ENCODE measurements around a stretch of chr3.

DNA sequence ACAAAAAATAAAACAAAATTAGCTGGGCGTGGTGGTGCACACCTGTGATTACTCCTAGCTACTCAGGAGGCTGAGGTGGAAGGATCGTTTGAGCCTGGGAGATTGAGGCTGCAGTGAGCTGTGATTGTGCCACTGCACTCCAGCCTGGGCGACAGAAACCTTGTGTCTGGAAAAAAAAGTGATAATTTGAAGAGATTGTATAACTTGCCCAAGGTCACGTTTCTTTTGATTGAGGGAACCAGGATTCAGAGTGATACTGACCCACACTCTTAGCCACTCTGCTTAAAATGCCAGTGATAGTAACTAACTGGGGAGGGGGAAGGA is 75.9 kb downstream of the PSMD6 start:
- PRO-cap, result no peak

DNA sequence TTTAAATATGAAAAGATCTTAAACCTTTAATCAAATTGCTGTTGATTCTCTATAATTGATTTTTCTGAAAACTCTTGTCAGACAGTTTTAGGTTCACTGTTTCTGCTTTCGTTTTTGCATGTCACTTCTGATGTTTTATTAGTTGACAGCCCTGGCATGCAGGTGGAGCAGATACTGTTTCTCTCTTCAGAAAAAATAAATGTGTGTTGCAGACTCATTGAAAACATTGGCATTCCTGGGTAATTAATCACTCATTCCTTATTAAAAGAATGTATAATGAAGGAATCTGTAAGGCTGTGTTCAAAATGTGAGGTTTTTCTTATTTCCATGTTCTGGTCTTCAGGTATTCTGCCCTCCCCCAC is 54.4 kb downstream of the PSMD6 start:
- PRO-cap, result no peak

DNA sequence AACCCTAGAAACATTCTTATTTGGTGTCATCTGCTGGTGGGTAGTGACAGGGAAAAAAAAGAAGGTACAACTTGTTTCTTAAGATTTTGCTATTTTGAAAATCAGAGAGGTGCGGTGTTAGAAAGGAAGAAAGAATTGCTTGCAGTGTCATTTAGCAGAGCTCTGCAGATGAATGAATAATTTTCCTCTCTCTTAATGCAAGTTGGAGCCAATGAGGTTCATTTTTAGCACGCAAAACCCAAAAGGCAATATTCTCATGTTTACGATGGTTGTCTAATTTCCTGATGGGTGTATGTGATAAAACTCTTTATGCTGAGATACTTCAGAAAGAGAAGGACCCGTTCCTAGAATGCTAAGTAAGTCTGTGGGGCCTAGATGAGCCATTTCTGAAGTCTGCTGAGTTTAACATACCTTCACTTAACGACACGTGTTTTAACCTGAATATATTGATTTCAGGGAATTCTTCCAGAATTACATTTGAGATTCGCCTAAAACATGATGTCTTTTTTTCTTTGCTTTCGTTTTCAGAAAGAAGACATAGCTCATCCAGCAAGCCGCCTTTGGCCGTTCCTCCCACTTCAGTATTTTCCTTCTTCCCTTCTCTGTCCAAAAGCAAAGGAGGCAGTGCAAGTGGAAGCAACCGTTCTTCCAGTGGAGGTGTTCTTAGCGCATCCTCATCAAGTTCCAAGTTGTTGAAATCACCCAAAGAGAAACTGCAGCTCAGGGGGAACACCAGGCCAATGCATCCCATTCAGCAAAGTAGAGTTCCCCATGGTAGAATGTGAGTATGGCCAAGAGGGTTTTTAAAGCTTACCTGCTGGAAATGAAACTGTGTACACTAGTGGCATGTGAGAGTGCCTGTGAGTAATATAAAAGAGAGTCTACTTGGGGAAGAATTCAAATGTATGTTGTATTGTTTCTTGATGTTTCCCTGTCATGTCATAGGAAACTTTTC is 43.6 kb downstream of the PSMD6 start:
- PRO-cap, result no peak

GRCh38 chr3:64004045-64004720 is 19.1 kb downstream of the PSMD6 start:
- PRO-cap, result no peak

- PRO-cap, result no peak
Observed at GRCh38 chr3:64022180-64022906, 951 bp downstream of the PSMD6 start.

DNA sequence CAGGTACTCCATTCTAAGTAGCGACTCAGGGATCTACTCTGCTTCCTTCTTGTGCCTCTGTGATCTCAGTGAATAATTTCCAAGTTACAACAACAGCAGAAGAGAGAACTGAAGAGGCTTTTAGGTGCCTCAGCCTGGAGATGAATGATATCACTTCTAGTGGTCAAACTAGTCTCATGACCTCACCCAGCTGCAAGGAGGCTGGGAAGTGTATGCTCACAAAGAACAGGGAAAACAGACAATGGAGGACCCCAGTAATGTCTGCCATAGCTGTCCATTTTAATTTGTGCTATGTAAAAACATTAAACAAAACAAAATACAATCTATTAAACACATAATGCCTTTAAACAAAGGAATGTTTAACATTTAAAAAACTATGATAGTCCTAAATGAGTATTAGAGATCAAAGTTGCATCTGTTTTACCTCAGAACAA is 4.7 kb upstream of the PRICKLE2 start:
- PRO-cap, result no peak

DNA sequence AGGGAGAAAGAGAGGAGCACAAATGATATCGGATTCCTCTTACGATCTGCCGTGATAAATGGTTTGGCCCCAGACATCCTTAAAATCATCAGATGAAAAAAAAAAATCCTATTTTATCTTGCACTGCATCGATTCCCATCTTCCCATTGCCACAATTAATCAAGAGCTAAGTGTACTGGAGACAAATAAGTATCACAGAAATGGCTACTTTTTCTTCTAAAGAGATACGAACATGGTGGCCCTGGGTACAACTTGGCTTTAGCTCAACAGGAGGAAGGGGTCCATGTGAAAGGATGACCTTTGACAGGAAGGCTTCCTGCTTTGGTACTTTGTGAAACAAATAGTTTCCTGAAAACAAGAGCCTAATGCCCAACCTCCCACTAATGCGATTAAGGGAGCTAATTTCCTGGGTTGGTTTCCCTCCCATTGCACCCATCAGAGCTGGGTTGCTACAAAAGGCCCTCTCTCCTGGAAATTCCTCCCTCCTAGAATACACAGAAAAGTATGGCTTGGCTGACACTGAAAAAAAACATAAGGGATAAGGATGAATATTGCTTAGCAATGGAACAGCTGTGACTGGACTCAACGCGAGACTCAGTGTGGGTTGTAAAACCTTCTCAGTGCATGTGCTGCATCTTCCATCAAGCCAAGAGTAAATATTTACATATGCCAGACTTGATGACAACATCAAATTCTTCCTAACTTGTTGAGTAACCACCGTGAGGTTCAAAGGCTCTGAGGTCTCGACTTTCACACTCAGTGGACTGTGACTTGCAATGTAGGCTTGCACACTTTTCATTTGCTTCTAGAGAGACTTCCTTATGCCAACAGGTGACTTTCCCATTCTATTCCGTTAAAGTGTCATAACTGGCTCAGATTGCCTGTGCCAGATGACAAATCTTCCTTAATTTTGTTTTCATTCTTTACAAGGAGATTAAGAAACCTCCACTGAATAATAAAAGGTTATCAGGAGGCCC is 60.2 kb downstream of the ADAMTS9 start:
- PRO-cap, result no peak

DNA sequence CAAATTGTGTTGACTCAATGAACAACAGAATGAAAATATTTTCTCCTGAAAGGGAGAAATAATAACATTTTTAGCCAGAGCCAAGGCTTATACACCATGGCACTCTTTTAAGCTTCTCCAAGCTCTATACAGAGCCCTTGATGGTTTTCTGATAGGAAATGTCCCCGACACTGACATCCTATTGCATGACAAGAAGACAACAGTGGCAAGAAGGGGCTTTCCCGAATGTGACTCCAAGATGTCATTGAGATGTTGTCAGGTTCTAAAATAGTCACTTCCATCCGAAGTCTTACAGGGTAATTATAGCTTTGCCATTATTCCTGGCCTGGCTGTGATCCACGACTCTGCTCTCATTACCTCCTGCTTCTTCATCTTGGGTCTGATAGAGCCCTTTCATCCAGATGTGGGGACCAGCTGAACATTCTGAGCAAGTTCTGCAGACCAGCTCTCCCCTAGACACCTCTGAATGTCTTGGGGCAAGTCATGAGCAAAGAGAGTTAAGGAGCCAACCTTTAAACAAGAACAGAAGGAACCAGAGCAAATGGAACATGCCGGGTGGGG is 40.6 kb upstream of the ADAMTS9 start:
- PRO-cap, result no peak

- PRO-cap, result no peak
Observed at GRCh38 chr3:64880458-64881250, 192.9 kb upstream of the ADAMTS9 start.

- PRO-cap, result no peak
Observed at GRCh38 chr3:64944949-64945903, 257.4 kb upstream of the ADAMTS9 start.

DNA sequence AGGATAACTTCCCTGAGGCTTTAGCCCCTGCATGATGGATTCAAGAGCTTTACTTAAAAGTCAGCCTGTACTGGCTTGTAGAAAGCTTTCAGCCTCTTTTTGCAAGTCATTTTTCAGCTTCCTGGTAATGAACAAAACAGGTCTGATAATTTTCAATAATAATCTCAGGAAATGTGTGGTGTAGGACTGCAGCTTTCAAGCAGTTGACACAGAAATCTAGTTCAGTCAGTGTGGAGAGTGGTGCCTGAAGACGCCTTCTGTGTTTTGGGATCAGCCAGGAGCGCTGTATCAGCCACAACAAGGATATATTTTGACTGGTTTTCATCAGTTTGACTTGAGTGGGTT is 332.4 kb upstream of the ADAMTS9 start:
- PRO-cap, result no peak

DNA sequence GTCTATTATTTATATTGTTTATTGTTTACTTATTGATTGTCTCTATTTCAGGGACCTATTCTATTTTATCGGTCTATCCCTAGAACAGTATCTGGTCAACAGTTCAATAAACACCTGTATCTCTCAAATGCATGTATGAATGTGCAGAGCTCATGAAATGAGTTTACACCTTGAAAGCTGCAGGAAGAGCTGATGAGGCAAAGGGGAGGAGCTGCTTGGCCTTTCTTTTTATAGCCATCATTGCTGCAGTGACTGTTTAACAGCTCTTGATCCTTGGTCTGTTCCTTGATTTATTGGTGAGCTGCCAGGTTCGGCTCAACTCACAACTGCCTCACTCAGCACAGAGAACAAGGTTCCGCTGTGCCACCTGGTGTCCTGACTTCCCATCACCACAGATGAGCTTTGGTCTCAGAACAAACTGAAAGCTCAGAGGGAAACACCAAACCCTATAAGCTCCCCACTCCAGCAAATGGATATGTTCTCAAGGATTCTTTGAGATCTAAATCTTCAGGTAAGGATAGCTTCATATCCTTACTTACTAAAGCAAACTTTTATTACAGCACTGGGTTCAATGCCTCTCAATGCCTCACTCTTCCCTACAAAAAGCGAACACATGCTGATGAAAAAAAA is 626.1 kb downstream of the MAGI1 start:
- PRO-cap, result no peak

DNA sequence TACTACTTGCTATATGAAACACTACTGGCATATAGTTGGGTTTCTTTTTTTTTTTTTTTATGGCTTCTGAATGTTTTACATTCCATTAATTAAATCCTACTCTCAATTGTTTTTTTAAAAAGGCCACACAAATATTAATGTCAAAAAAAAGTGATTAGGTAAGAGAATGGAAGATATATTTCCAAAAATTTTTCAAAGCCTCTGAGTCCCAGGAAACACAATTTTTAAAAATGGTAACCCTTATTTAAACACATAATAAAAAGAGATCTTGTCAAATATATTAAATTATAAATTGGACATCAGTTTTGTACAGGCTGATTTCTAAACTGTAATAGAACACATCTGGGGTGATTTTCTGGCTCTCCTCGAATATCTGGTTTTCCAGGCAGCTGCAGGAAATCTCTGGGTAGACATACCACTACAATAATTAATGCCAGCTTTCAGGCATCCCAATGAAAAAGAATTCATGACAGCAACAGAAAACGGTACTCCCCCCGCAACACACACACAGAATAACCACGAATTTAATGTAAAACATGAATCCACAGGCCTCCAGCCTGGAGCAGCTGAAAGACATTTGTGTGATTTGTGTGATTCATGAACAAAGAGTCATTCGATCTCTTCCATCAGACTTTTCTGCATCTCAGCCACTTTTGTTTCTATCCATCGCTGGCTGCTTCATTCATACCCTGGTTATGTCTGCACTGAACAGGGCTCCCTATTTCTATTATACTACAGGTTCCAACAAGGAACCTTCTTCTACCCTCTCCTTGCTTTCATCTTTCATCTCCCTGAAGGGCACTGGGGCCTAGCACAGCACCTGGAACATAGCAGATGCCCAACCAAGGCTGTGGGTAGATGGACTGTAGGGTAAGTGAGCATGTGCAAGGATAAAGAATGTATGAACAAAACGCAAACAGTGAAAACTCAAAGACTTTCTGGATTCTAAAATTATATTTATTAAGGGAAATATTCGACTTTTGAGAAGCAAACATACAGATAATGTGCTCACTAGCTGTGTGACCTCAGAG is 262.2 kb downstream of the MAGI1 start:
- PRO-cap, result no peak

- PRO-cap, result no peak
Observed at GRCh38 chr3:65872321-65872762, 166.4 kb downstream of the MAGI1 start.

DNA sequence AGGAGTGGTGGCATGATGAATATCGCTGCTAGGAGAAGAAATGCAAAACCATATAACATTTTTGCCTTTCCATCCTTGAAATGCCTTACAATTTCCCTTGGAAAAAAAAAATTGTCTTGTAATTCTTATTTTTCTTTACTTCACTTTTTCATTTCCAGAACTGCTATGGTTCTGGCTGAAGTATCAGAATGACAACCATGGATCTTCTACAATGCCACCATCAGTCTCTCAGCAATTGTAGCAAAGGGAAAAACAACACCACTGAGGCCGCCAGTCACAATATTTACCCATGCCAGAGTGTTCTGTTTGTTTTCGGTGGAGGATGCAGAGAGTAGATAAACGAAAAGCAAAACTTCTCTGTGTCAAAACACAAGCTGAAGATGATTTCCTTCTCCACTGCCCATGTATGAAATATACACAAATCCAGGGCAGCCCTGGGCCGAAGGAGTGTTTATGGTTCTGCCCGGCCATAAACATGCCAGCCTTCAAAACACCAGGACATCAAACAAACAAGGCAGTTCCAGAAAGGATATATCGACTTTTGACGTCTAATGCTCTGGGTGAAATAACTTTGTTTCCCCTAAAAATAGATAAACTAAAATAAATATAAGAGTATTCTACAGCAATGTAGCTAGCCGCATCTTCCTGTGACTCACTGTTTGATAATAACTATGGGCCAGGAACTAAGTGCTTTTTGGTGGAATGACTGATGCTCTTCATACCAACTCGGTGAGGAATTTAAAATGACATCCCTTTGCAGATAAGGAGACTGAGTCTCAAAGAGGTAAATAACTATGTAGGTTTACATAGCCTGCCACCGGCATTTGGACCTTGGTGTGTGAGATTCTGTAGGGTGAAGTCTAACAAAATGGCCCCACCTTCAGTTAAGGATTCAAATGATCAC is 82.9 kb downstream of the MAGI1 start:
- PRO-cap, result no peak

DNA sequence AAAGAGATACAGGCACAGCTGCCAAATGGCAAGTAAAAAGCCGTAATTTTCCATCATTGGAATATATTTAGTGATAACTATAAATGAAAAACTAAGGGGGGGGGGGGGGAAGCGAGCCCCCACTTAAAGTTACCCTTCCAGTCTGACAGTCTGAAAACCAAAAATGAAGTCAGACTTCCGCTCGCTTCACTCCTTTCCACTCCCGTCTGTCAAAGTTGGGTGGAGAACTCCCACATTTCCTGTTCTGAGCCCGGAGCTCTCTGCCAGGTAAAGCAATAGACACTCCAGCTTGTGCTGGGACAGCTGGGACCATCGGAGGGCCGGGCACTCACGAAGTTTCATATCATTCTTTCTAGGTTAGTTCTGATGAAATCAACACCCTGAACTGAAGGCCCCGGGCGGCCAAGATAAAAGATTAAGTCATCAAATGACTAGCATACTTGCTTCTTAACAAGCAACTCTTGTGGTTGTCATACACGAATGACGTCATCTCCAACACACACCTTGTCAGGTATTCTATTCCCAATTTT is 42.2 kb downstream of the MAGI1 start:
- PRO-cap, result no peak

- PRO-cap, result no peak
Observed at GRCh38 chr3:66116242-66116657, 77.5 kb upstream of the MAGI1 start.

GRCh38 chr3:66153417-66153853 is 67.4 kb upstream of the SLC25A26 start:
- PRO-cap, result no peak

DNA sequence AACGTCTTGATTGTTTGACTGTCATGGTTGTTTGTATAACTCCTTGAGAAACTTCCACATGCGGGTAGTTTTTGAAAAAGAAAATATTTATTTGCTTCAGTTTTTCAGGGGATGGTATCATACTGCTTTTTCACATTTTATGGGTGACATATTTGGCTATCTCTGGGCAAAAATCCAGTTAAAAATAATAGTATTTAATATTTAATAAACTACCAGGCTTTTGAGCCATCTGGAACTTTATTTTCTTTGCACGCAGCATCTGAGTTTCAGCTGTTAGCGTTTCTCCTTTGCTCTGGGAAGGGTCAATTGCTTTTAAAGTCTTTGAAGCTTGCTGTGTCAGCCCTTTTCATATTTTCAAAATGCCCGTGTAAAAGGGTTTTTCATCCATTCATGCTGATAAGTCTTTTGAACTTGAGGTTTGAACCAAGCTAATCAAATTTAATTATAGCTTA is 79.0 kb downstream of the SLC25A26 start:
- PRO-cap, result no peak

DNA sequence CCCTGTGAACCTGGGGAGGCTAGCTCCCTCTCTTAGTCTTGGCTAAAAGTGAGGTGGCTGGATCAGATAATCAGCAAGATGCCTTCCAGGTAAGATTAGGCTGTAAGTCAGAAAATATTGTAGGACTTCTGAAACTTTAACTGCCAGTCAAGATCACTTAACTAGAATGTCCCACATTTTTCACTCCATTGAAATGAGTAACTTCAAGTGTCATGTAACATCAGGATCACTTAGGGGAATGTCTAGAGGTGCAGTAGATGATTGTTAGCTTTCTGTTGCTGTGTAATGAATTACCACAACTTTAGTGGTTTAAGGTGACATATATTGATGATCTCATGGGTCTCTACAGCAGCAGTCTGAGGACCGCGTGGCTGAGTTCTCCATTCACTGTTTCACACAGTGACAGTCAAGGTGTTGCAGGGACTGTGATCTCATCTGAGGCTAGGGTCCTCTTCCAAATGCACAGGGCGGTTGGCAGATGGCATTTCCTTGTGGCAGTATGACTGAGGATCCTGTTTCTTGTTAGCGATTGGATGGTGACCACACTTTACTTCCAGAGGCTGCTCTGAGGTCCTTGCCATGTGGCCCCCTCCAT is 82.7 kb downstream of the SLC25A26 start:
- PRO-cap, result no peak

Data from tibial artery (tissue), 1 donor.